K562 (cell line): ENCODE measurements around the gene CEP78.

DNA sequence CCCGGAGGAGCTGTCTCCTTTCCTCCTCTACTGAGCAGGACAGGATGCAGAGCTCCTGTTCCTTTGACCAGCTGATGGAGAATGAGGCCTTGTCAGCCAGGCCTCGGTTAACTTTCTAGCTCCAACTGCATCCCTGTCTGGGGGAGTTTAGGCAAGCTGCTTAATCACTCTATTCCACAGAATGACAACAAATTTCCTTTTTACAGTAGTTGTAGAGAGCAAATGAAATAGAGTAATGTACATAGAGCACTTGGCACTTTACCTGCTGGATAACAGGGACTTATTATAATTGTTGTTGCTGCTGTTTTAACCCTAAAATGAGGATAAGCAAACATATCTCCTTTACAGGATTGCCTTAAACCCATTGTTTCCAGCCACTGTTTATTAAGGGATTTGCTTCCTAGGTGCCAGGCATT, 155.4 kb downstream of the GNAQ start:
- RAMPAGE, long total RNA: no peak
- RRBS: no CpG with 5 or more reads among the region's 2 CpGs
PRO-cap:
- standard: no peak
- CoPRO, capped RNA only, 2 experiments: no peak in any of the 2 experiments
- CoPRO, capped and uncapped RNA, 2 experiments: no peak in any of the 2 experiments
- CoPRO, uncapped RNA only, 2 experiments: no peak in any of the 2 experiments
CAGE:
- cytosol, long polyA plus RNA: no peak
- long polyA plus RNA: no peak
- nucleolus, long total RNA: no peak
- nucleus, long polyA plus RNA: no peak

- RAMPAGE, long total RNA: no peak
- RRBS: no CpG with 5 or more reads among the region's 5 CpGs
PRO-cap:
- standard: no peak
- CoPRO, capped RNA only, 2 experiments: no peak in any of the 2 experiments
- CoPRO, capped and uncapped RNA, 2 experiments: no peak in any of the 2 experiments
- CoPRO, uncapped RNA only, 2 experiments: no peak in any of the 2 experiments
CAGE:
- cytosol, long polyA plus RNA: no peak
- long polyA plus RNA: no peak
- nucleolus, long total RNA: no peak
- nucleus, long polyA plus RNA: no peak
These were observed 152.0 kb downstream of the GNAQ start for GRCh38 chr9:77879566-77880062.

DNA sequence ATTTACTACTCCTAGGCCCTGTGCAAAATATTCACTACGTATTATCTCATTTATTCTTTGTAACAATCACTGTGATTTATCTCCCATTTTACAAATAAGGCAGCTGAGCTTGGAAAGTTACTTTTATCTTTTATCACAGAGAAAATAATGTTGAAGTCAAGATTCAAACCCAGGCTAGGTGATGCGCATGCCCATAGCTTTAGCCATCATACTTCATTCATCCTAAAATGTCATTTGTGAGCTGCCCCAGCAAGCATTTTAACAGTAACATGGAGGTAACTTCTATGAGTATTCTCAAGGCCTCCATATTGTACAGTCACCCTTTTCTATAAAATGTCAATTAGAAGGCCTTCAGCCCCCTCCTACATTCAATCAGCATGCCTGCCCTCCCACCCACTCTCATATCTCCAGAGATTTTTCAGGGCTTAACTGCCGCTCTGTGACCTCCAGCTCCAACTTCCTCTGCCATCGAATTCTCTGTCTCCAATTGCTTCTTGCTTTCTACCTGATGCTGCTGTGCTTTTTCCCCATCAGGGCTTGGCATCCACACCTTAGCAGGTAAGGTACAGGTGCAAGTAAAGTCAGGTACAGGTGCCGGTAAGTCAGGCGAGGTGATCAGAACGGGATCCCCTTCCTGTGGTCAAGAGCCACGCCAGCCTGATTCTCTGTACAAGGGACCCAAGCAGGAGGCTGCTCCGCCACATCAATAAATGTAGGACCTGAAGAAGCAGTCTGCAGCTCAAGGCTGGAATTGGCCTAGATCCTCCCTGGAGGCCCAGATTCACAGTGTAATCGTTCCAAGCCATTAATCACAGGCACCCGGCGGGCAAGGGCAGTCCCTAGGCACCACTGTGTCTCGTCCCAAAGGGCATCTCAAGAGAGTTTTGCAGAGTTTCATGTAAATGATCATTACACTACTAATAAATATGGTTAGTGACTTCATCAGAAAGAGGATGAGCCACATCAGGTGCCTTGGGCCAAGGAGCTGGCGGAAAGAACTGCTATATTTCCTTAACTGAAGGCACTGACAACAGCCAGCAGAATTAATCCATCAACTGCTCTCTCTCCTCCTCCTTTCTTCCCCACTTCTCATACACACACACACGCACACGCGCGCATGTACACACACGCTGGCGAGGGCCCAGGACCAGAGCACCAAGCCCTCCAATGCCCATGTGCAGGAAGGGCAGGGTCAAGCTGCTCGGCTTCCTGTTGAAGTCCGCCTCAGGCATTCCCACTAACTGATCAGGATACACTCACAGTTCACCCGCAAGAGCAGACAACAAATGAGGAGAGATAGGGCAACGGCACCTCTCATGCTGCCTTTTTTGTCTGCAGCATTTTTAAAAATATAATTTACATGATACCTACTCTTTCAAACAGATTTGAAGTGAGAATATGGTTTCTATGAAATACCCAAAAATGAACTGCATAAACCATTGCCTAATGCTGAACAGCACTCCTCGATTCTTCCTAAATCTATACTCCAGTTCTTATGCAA, 34.1 kb downstream of the GNAQ start:
- RAMPAGE, long total RNA: no peak
- RRBS: no CpG with 5 or more reads among the region's 25 CpGs
PRO-cap:
- standard: no peak
- CoPRO, capped RNA only, 2 experiments: no peak in any of the 2 experiments
- CoPRO, capped and uncapped RNA, 2 experiments: no peak in any of the 2 experiments
- CoPRO, uncapped RNA only, 2 experiments: peak in 1 of 2 experiments; most common minus-strand start position 807 of the sequence (in 1)
CAGE:
- cytosol, long polyA plus RNA: no peak
- long polyA plus RNA: no peak
- nucleolus, long total RNA: no peak
- nucleus, long polyA plus RNA: no peak

DNA sequence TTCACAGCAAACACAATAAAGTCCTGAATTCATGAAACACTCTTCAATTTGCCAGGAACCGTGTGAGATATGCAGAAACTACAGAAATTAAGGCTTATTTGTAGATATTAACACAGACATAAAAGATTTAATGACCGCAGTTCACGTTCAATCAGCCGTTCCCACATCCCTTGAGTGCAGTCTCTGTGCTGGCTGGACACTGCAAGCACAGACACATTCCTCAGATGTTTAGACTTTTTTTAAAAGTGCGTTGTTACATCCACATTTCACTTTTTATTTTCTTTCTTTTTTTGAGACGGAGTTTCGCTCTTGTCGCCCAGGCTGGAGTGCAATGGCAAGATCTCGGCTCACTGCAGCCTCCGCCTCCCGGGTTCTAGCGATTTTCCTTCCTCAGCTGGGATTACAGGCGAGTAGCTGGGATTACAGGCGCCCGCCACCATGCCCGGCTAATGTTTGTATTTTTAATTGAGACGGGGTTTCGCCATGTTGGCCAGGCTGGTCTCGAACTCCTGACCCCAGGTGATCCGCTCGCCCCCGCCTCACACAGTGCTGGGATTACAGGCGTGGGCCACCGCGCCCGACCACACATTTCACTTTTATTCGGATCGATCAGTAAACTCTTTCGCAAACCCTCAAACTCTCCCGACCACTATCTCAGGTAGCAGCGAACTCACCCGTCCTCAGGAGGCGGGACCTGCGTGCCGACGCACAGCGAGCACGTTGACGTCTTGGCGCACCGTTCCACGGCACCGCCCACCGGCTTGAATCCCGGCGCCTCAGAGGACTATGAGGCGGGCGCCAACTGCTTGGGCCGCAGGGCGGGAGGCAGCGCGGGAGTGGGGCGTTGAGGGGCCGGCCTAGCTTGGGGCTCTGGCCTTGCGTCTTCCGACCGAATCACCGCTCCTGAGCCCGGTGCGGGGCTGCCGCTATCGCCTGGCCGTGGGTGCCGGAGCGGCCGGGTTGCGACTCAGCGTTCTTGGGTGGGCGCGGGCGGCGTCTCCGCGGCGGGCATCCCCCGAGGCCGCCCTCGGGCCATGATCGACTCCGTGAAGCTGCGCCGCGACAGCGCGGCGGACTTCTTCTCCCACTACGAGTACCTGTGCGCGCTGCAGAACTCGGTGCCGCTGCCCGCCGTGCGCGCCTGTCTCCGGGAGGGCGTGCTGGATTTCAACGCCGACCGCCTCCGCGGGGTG, at the start of gene CEP78:
Gene CEP78 (plus strand): TSS at position 759 of the 1,193 bp plus-strand sequence.
- RAMPAGE, long total RNA: no peak
- RRBS: 2% methylated on average over 19 of the region's 102 CpGs
PRO-cap:
- standard: bidirectional peak, plus-strand start at position 779 of the sequence, minus-strand start at position 672 of the sequence; bidirectional peak, plus-strand start at position 1,109 of the sequence, minus-strand start at position 1,038 of the sequence
- CoPRO, capped RNA only, 2 experiments: peak in 2 of 2 experiments; most common plus-strand start position 787 of the sequence (in 2); most common minus-strand start position 696 of the sequence (in 2)
- CoPRO, capped and uncapped RNA, 2 experiments: peak in 2 of 2 experiments; most common plus-strand start position 765 of the sequence (in 1); most common minus-strand start position 696 of the sequence (in 1)
- CoPRO, uncapped RNA only, 2 experiments: no peak in any of the 2 experiments
CAGE:
- cytosol, long polyA plus RNA: no peak
- long polyA plus RNA: start-site peak on the plus strand centred at position 765 of the sequence, 45 bp wide, 86 and 162 reads in 2 replicates
- nucleolus, long total RNA: no peak
- nucleus, long polyA plus RNA: start-site peak on the plus strand centred at position 763 of the sequence, 39 bp wide, 145 and 136 reads in 2 replicates

DNA sequence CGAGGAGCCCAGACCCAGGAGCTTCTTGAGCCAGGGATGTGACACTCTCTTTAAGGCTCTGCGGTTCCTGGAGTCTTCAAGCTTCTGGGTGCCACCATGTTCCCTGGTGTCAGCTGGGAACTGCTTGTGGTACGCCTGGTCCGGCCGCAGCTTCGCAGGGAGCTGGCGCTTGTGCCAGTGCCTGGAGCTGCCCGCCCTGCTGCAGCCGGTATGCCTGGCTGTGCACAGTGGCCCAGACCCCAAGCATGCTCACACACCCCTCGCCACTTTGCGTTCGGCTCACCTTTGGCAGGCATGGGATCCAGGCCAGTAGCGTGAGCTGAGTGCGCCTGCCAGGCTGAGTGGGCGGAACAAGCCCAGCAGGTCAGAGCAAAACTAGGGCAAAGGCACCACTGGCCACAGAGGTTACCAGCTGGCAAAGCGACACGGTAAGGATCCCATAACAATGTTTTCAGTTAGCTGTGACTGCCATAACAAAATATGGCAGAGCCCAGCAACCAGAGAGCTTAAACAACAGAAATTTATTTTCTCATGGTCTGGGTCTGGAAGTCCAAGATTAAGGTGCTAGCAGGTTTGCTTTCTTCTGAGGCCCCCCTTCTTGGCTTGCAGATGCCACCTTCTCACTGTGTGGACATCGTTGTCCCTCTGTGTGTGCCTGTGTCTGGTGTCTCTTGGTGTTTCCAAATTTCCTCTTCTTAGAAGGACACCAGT, 61.5 kb downstream of the PSAT1 start:
- RAMPAGE, long total RNA: no peak
- RRBS: 73% methylated on average over 4 of the region's 18 CpGs
PRO-cap:
- standard: no peak
- CoPRO, capped RNA only, 2 experiments: no peak in any of the 2 experiments
- CoPRO, capped and uncapped RNA, 2 experiments: no peak in any of the 2 experiments
- CoPRO, uncapped RNA only, 2 experiments: no peak in any of the 2 experiments
CAGE:
- cytosol, long polyA plus RNA: no peak
- long polyA plus RNA: no peak
- nucleolus, long total RNA: no peak
- nucleus, long polyA plus RNA: no peak

GRCh38 chr9:79570860-79571633, 718 bp upstream of the TLE4 start:
- RAMPAGE, long total RNA: no peak
- RRBS: 4% methylated on average over 14 of the region's 65 CpGs
PRO-cap:
- standard: unidirectional peak, minus-strand start at chr9:79571031; unidirectional peak, minus-strand start at chr9:79571461
- CoPRO, capped RNA only, 2 experiments: peak in 1 of 2 experiments; most common plus-strand start chr9:79571583 (in 1); most common minus-strand start chr9:79571461 (in 1)
- CoPRO, capped and uncapped RNA, 2 experiments: peak in 2 of 2 experiments; most common minus-strand start chr9:79571461 (in 2)
- CoPRO, uncapped RNA only, 2 experiments: no peak in any of the 2 experiments
CAGE:
- cytosol, long polyA plus RNA: no peak
- long polyA plus RNA: no peak
- nucleolus, long total RNA: no peak
- nucleus, long polyA plus RNA: no peak

GRCh38 chr9:81819766-81820583, 108.3 kb upstream of the SPATA31D4 start:
- RAMPAGE, long total RNA: no peak
- RRBS: no CpG with 5 or more reads among the region's 8 CpGs
PRO-cap:
- standard: no peak
- CoPRO, capped RNA only, 2 experiments: no peak in any of the 2 experiments
- CoPRO, capped and uncapped RNA, 2 experiments: no peak in any of the 2 experiments
- CoPRO, uncapped RNA only, 2 experiments: no peak in any of the 2 experiments
CAGE:
- cytosol, long polyA plus RNA: no peak
- long polyA plus RNA: no peak
- nucleolus, long total RNA: no peak
- nucleus, long polyA plus RNA: no peak

GRCh38 chr9:81879635-81879981, 48.6 kb upstream of the SPATA31D4 start:
- RAMPAGE, long total RNA: no peak
- RRBS: no CpG with 5 or more reads among the region's 4 CpGs
PRO-cap:
- standard: no peak
- CoPRO, capped RNA only, 2 experiments: no peak in any of the 2 experiments
- CoPRO, capped and uncapped RNA, 2 experiments: no peak in any of the 2 experiments
- CoPRO, uncapped RNA only, 2 experiments: no peak in any of the 2 experiments
CAGE:
- cytosol, long polyA plus RNA: no peak
- long polyA plus RNA: no peak
- nucleolus, long total RNA: no peak
- nucleus, long polyA plus RNA: no peak

DNA sequence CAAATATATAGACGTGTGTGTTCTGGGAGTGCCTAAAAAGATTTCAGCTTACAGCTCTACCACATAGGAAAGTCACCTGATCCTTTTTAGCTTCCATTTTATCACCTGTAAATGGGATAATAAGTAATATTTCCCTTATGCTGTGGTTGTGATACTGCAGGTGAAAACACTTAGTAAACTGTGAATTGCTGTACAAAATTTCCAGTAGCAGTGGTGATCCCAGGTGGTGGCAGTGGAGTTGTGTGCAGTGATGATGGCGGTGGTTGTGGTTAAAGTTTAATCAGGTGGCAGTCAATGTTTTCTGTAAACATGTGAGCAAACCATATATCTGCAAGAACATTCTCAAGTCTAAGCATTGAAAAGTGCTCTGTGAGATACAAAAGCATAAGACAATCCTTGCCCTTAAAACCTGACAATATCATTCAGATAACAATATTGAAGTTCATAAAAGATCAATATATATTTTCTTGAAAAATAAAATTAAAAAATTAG, 480.3 kb downstream of the RASEF start:
- RAMPAGE, long total RNA: no peak
- RRBS: no CpG with 5 or more reads among the region's 2 CpGs
PRO-cap:
- standard: no peak
- CoPRO, capped RNA only, 2 experiments: no peak in any of the 2 experiments
- CoPRO, capped and uncapped RNA, 2 experiments: no peak in any of the 2 experiments
- CoPRO, uncapped RNA only, 2 experiments: no peak in any of the 2 experiments
CAGE:
- cytosol, long polyA plus RNA: no peak
- long polyA plus RNA: no peak
- nucleolus, long total RNA: no peak
- nucleus, long polyA plus RNA: no peak

DNA sequence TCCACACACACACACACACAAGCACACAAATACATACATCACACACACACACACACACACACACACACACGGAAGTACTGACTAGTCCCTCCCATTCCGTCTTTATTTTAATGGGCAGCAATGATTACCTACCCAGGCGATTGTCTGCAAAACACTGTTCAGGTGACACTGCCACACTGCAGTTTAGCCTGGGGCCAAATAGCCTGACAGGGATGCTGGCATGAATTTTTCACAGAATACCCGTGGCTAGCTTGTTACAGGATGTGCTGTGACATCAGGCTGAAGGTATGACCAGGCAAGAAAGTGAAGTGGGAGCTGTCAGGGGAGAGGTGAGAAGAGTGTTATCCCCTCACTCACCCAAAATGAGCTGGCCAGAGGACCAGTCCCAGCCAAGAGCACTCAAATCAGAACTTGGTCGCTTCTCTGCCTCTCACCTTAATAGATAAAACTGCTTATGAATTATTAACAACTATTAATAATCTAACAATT, 86.8 kb downstream of the FRMD3 start:
- RAMPAGE, long total RNA: no peak
- RRBS: no CpG with 5 or more reads among the region's 5 CpGs
PRO-cap:
- standard: no peak
- CoPRO, capped RNA only, 2 experiments: no peak in any of the 2 experiments
- CoPRO, capped and uncapped RNA, 2 experiments: no peak in any of the 2 experiments
- CoPRO, uncapped RNA only, 2 experiments: no peak in any of the 2 experiments
CAGE:
- cytosol, long polyA plus RNA: no peak
- long polyA plus RNA: no peak
- nucleolus, long total RNA: no peak
- nucleus, long polyA plus RNA: no peak

GRCh38 chr9:83968877-83969617, 11.0 kb downstream of the HNRNPK start:
- RAMPAGE, long total RNA: no peak
- RRBS: no CpG with 5 or more reads among the region's 6 CpGs
PRO-cap:
- standard: no peak
- CoPRO, capped RNA only, 2 experiments: no peak in any of the 2 experiments
- CoPRO, capped and uncapped RNA, 2 experiments: no peak in any of the 2 experiments
- CoPRO, uncapped RNA only, 2 experiments: peak in 2 of 2 experiments; most common minus-strand start chr9:83969122 (in 2)
CAGE:
- cytosol, long polyA plus RNA: no peak
- long polyA plus RNA: no peak
- nucleolus, long total RNA: no peak
- nucleus, long polyA plus RNA: no peak

DNA sequence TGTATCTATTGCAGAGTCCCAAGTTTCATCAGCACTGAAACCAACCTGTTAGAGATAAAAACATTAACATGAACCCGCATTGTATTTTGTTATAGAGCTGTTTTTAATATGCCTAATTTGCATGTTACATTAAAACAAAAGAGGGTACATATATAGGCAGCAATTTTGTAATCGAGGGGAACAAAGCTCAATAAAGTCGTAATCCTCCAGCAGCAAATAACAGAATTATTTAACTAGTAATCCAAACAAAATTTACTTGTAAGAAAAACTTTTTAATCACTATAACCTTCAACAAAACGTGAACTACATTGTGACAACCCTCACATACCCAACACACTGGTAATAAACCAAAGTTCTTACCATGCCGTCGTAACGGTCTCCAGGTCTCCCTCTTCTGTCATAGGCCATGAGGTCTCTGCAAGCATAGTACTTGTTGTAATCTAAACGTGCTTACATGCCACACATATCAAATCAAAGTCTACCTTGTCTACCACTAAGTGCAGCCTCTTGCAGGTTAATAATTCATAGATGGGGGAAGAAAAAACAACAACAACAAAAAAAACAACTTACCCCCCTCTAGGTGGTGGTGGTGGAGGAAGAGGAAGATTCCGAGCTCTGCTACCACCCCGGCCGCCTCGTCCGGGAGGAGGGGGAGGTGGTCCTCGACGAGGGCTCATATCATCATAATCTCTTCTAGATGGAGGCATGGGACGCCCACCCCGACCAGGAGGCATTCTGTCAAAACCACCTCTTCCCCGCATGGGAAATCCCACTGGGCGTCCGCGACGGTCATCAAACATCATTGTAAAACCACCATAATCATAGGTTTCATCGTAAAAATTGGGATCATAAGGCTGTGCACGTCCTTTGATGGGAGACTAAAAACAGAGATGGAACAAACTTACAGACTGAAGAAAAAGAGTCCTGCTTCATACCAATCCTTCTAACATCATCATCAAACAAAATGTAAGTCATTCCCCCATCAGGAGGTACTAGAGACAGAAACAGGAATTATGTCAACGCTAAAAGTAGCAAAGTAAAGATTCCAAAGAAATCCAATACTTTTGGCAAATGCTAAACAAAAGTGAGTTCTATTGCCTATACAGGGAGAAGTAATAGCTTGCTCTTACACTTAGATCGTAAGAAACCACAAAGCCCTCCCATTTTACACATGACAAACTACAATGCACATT, 8.3 kb downstream of the HNRNPK start:
- RAMPAGE, long total RNA: no peak
- RRBS: no CpG with 5 or more reads among the region's 26 CpGs
PRO-cap:
- standard: no peak
- CoPRO, capped RNA only, 2 experiments: no peak in any of the 2 experiments
- CoPRO, capped and uncapped RNA, 2 experiments: no peak in any of the 2 experiments
- CoPRO, uncapped RNA only, 2 experiments: peak in 2 of 2 experiments; most common minus-strand start position 274 of the sequence (in 1)
CAGE:
- cytosol, long polyA plus RNA: no peak
- long polyA plus RNA: no peak
- nucleolus, long total RNA: no peak
- nucleus, long polyA plus RNA: no peak

DNA sequence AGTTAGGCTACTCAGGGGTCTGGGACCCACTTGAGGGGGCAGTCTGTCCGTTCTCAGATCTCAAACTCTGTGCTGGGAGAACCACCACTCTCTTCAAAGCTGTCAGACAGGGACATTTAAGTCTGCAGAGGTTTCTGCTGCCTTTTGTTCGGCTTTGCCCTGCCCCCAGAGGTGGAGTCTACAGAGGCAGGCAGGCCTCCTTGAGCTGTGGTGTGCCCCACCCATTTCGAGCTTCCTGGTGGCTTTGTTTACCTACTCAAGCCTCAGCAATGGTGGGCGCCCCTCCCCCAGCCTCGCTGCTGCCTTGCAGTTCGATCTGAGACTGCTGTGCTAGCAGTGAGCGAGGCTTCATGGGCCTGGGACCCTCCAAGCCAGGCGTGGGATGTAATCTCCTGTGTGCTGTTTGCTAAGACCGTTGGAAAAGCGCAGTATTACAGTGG, 133.6 kb upstream of the NTRK2 start:
- RAMPAGE, long total RNA: no peak
- RRBS: no CpG with 5 or more reads among the region's 10 CpGs
PRO-cap:
- standard: no peak
- CoPRO, capped RNA only, 2 experiments: no peak in any of the 2 experiments
- CoPRO, capped and uncapped RNA, 2 experiments: no peak in any of the 2 experiments
- CoPRO, uncapped RNA only, 2 experiments: no peak in any of the 2 experiments
CAGE:
- cytosol, long polyA plus RNA: no peak
- long polyA plus RNA: no peak
- nucleolus, long total RNA: no peak
- nucleus, long polyA plus RNA: no peak

GRCh38 chr9:84670120-84671224, 943 bp downstream of the NTRK2 start:
- RAMPAGE, long total RNA: no peak
- RRBS: 12% methylated on average over 15 of the region's 69 CpGs
PRO-cap:
- standard: no peak
- CoPRO, capped RNA only, 2 experiments: no peak in any of the 2 experiments
- CoPRO, capped and uncapped RNA, 2 experiments: no peak in any of the 2 experiments
- CoPRO, uncapped RNA only, 2 experiments: no peak in any of the 2 experiments
CAGE:
- cytosol, long polyA plus RNA: no peak
- long polyA plus RNA: no peak
- nucleolus, long total RNA: no peak
- nucleus, long polyA plus RNA: no peak

- RAMPAGE, long total RNA: no peak
- RRBS: 8% methylated on average over 2 of the region's 23 CpGs
PRO-cap:
- standard: no peak
- CoPRO, capped RNA only, 2 experiments: no peak in any of the 2 experiments
- CoPRO, capped and uncapped RNA, 2 experiments: no peak in any of the 2 experiments
- CoPRO, uncapped RNA only, 2 experiments: no peak in any of the 2 experiments
CAGE:
- cytosol, long polyA plus RNA: no peak
- long polyA plus RNA: no peak
- nucleolus, long total RNA: no peak
- nucleus, long polyA plus RNA: no peak
These were observed 451.7 kb downstream of the AGTPBP1 start for GRCh38 chr9:85289915-85290587.

- RAMPAGE, long total RNA: no peak
- RRBS: no CpG with 5 or more reads among the region's 4 CpGs
PRO-cap:
- standard: no peak
- CoPRO, capped RNA only, 2 experiments: no peak in any of the 2 experiments
- CoPRO, capped and uncapped RNA, 2 experiments: no peak in any of the 2 experiments
- CoPRO, uncapped RNA only, 2 experiments: no peak in any of the 2 experiments
CAGE:
- cytosol, long polyA plus RNA: no peak
- long polyA plus RNA: no peak
- nucleolus, long total RNA: no peak
- nucleus, long polyA plus RNA: no peak
These were observed 213.2 kb downstream of the AGTPBP1 start for GRCh38 chr9:85528540-85528941.

- RAMPAGE, long total RNA: no peak
- RRBS: no CpG with 5 or more reads among the region's 2 CpGs
PRO-cap:
- standard: no peak
- CoPRO, capped RNA only, 2 experiments: no peak in any of the 2 experiments
- CoPRO, capped and uncapped RNA, 2 experiments: no peak in any of the 2 experiments
- CoPRO, uncapped RNA only, 2 experiments: no peak in any of the 2 experiments
CAGE:
- cytosol, long polyA plus RNA: no peak
- long polyA plus RNA: no peak
- nucleolus, long total RNA: no peak
- nucleus, long polyA plus RNA: no peak
These were observed 29.4 kb downstream of the AGTPBP1 start for GRCh38 chr9:85712346-85712759.